OVCAR3 (cell line): ENCODE measurements around the gene PANK4.

DNA sequence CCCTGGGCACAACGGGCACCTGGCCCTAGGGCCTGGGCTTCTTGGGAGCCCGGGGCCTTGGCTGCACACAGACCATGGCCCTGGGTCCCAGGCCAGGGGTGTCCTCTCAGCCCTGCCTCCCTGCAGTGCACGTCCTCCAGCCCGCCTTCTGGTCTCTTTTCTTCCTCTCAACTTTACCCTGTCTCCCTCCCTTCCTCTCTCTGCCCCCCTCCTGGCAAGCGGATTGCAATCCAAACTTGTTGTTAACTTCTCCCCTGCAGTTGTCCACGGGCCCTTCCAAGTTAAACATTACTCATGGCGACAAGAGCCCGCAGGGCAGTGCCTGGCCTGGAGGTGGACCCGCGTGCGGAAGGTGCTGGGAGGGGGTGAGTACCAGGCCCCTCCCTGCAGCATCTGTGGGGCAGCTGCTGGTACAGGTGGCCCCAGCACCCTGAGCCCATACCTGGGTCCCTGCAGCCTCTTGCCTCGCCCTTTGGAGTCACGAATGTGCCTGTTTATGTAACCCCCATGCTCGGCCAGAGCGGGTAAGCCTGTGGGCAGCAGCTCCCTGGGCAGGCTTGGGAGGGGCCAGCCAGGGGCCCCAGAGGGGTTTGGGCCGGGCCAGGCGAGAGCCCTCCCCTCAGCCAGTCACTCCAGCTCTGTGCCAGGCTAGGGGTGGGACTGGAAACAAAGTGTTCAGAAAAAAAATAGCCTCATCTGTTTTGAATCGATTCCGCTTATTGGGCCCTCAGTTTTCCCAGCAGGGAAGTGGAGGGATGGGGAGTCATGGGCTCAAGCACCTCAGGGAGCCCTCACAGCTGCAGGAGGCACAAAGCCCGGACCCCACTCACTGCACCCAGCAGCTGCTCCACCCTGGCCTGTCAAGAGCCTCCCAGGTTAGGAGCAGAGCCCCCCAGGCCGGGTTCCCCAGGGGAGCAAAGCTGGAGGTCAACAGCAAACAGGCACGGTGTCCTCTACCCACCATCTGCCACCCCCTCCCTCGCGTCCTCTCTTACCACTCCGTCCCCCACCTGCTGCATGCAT lies 13.9 kb upstream of the FAAP20 start:
- RRBS = 89% methylated on average over 2 of the region's 25 CpGs

- RRBS = no CpG with 5 or more reads among the region's 5 CpGs
These were observed 12.8 kb downstream of the SKI start for GRCh38 chr1:2240921-2241252.

DNA sequence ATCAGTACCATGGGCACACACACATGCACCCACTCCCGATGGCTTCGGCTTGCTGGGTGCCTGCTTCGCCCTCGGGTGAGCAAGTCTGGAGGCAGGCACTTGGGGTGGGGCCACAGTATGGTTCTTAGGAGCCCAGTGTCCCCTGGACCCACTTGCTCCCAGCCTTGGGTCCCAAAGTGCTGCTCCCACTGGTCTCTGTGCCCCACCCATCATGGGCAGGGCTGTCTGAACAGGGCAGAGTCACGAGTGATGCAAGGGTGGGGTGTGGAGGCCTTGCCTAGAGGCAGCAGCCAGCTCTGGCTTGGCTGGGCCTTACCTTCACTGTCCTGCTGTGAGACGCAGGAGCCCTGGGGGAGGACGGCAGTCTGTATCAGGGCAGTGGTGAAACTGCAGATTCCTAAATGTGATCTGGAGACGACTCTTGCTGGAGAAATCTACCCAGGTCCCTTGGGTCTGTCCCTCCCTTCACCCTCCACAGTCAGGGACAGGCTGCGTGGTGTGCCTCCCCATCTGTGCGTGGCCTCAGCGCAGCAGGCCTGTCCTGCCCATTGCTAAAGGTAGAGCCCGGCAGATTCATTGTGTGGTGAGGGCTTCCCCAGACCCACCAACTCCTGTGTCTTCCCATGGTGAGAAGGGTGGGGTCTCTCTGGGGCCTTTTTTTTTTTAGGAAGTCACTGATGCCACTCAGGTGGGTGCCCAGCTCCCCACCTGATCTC lies 50.0 kb downstream of the SKI start:
- RRBS = no CpG with 5 or more reads among the region's 12 CpGs

DNA sequence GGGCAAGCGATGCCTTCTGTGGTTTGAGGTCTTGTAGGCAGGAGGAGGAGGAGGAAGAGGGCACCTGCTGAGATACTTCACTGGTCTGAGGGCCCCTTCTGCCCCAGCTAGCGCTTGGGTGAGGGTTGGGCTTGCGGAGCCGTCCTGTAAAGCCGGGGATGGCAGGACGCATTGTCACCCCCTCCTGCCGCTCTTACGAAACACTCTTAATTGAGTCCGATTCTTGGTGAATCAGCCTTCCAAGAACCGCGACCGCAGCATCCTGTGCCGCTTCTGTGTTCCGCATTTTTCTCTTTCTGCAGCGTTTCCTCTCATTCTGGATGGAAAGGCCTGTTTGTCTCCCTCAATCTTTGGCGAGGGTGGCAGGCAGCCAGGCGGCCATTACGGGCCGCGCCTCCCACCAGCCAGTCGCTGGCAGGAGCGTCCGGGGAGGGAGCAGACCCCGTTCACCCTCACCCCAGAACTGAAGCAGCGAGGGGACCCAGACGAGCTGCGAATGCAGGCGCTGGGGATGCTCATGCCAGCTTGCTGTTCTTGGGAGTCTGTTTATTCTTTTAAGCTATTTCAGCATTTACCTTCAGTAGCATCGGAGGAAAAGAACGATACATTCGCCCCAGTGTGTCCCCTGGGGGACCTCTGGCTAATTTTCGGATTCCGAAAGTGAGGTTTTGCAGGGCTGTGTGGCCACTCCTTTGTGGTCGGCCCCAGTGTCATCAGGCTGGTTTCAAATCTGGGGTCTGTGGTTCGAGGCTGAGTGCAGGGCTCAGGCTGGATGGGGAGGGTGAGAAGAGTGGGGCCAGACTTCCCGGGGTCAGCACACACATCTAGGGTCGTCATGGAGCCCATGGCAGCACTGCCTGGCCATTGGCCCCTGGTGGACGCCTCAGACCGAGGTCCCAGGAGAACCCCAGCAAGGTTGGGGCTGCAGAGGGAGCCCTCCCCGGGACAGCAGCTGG lies 62.8 kb downstream of the SKI start:
- RRBS = 100% methylated on average over 1 of the region's 40 CpGs

GRCh38 chr1:2306523-2306675 lies 78.3 kb downstream of the SKI start:
- RRBS = 96% methylated on average over 15 of the region's 17 CpGs

DNA sequence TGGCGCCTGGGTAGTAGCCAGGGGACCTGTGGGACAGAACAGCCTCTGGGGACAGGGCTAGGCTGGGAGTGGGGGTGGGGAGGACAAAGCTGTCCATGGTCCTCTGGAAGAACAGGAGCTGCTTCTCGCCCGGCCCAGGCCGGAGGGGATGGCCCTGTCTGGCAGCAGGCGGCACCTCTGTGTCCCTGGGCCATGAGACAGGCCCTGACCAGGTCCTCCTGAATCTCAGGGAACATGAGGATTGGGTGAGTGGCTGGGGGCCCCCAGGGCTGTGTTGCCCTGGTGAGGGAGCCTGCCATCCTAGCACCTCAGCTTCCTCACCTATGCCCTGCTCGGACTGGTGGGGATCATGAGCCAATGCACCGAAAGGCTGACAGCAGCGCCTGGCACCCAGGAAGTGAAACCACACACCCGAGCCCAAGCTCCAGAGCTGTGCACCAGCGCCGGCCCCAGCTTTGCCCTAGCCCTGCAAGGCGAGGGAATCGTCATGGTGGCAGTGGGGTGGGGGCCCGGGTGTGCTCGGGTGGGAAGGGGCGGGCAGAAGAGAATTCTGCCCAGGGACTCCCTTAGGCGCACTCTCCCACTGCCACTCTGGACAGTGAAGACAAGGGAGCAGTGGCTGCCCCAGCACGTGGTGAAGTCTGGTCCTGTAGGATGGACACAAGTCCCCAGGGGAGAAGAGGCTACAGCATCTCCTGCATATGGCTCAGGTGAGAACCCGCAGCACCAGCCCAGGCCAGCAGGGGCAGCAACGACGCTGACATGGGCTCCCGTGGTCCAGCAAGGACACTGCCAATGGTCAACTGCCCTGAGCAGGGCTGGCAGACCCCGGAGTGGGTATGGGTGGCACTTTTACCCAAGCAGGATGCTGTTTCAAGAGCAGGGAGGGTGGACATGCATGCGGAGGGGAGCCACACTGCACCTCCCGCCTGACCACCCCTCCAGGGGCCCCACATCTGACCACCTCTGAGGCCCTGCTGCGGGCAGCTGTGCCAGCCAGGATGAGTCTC lies 9.0 kb downstream of the MORN1 start:
- RRBS = 86% methylated on average over 4 of the region's 26 CpGs

DNA sequence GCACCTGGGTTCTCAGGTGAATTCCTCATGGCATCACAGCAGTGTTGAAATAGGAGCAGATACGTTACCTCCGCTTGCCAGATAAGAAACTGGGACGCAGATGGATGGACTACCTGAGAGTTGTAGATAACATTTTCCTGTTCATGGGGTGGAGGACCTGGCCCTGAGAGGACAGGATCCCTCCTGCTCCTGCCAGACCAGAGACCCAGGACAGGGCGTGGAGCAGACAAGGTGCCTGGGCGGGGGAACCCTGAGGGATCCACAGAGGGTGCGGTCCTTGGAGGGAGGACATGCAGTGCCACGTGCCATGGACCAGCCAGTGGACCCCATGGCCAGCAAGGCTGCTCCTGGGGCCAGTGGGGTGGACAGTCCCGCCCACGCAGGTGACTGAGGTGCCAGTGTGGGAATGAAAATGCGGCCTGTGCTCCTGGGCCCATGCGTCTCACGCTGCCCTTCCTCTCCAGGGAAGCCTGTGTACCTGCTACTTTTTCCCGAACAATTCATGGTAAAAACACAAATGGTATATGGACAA lies 3.6 kb downstream of the RER1 start:
- RRBS = no CpG with 5 or more reads among the region's 13 CpGs

GRCh38 chr1:2496000-2496622 lies 20.0 kb downstream of the PLCH2 start:
- RRBS = 97% methylated on average over 4 of the region's 31 CpGs

GRCh38 chr1:2504987-2505601 lies 21.3 kb downstream of the PANK4 start:
- RRBS = 80% methylated on average over 10 of the region's 25 CpGs

- RRBS = no CpG with 5 or more reads among the region's 14 CpGs
These were observed 18.5 kb downstream of the PANK4 start for GRCh38 chr1:2507813-2508307.

GRCh38 chr1:2525886-2526862 lies at the start of gene PANK4:
Gene PANK4, minus strand, starts transcription at chr1:2526596.
- RRBS = 5% methylated on average over 31 of the region's 113 CpGs

- RRBS = 55% methylated on average over 30 of the region's 59 CpGs
These were observed 10.7 kb upstream of the HES5 start for GRCh38 chr1:2540561-2541307.

DNA sequence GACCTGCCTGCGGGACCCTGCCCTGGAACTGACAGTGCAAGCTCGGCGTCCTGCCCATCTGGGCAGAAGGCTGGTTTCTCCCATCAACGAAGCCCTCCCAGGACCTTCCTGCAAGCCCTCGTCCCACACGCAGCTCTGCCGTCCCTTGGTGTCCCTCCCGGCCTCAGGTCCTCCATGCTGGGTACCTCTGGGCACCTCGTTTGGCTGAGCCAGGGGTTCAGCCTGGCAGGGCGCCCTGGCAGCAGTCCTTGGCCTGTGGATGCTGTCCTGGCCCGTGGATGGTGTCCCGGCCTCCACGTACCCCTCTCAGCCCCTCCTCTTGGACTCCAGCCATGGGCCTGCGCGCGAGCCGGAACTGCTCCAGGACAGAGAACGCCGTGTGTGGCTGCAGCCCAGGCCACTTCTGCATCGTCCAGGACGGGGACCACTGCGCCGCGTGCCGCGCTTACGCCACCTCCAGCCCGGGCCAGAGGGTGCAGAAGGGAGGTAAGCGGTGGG lies 3.4 kb downstream of the TNFRSF14 start:
- RRBS = 95% methylated on average over 15 of the region's 29 CpGs

GRCh38 chr1:2813873-2814148 lies 12.3 kb upstream of the TTC34 start:
- RRBS = no CpG with 5 or more reads among the region's 6 CpGs

DNA sequence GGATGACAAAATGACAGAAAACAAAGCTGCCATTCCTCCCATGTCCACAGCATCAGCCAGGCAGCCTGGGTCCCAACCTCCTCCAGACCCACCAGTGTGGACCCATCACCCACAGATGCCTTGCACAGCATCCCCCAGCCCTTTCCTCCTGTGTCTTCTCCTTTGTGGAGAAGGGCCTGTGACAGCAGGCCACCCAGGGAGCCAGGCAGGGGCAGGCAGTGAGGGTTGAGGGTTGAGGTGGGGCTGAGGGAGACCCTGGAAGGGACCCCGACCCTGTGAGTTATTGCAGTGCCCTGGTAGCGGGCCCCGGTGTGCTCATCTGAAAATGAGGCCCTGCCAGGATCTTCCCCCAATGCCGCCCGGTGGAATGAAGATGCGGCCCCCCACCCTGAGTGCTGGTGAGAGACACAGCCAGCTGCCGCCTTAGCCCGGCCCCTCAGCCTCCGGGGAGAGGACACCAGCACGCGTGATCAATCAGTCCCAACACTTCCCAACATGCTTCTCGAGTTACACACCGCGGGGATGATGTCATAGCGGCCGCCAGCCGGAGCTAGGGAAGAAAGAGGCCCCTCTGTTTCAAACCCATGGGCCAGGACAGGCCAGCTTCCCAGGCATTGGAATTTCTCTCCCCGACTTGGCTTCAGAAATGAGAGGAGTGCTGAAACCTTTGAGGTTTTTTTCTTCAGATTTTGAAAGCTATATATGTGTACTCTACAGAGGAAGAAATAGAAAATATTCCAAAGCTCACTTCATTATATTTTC lies 36.1 kb upstream of the ACTRT2 start:
- RRBS = 16% methylated on average over 14 of the region's 18 CpGs

GRCh38 chr1:3073471-3074172 lies 4.6 kb downstream of the PRDM16 start:
- RRBS = 24% methylated on average over 15 of the region's 81 CpGs

DNA sequence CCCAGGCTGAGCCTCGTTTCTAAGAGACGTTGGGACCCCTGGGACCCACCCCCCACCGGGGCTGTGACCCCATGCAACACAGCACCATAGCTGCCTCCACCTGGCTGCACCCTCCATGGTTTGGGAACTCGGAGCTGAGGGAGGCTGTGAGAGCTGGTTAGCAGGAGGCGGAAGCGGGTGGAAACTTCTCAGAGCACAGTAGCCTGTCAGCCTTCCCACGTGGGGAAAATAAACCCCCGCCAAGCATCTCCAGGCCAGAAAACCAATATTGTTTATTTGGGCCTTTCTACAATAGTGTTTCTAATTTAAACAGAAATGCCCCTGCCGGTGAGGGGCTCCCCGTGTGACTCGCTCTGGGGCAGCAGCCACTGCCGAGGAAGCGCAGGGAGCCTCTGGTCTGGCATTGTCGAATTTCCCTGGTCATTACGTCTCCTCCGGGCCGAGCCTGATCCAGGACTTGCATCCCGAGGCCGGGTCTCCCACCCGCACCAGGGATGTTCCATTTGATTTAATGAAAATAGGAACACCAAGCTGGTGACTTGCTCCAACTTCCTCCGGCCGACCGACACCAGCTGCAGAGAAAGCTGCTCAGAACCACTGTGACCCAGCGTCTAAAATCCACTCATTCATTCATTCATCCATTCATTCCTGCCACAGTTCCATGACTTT lies 20.4 kb downstream of the PRDM16 start:
- RRBS = 18% methylated on average over 11 of the region's 24 CpGs

DNA sequence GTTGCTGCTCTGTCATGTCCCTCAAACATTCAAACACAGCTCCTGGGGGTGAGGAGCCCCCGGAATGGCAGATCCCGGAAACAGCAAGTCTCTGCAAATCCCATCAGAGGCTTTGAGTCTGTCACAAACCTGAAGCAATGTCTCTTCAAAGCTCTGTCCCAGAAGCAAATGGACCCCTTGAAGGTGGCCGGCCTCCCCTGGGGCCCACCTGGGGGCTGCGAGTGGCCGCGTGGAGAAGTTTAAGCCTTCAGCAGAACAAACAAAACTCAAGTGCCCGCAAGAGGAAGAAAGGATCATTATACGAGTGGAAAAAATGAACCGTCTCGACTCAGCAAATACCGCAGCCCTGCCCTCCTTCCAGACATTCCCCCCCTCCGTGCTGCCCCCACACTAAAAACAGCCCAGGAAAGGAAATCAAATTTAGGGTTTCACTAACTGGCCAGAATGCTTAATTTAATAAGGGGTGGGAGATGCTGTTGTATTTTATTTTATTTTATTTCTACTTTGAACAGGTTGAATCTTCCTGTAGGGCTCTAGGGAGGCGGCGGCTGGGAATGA lies 53.4 kb downstream of the PRDM16 start:
- RRBS = 15% methylated on average over 3 of the region's 14 CpGs

DNA sequence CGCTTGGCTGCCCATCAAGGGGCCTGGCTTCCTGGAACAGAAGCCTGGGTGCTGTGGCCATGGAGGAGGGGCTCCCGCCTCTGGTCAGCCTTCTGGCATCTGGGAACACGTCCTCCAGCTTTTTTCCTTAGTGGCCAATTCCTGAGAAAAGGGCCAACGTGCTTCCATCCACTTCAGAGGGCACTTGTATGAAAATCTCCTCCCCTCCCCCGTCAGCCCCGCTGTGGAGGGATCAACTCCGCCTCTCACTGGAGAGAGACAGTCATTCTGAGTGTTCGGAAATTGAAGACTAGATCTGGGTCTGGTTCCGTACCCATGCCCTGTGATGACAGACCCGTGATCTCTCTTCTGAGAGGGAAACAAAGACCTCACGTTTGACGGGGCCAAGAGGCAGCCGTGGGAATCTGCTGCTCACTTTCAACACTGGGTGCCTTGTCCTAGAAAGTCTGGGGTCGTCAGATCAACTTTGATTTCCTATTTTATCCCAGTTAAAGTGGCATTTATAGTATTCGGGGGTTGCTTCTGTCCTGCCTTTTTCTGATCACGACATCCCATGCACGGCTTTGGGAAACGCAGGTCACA lies 59.0 kb downstream of the PRDM16 start:
- RRBS = no CpG with 5 or more reads among the region's 18 CpGs

DNA sequence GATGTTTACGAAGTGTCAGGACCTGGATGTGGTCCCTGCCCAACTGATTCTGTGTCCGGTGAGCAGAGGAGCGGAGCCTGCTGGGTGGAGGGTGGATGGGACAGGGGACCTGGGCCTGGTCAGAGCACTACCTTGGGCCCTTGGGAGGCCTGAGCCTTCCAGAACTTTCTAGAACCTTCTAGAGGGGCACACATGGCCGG lies 63.2 kb downstream of the PRDM16 start:
- RRBS = no CpG with 5 or more reads among the region's 4 CpGs